Gastrocnemius medialis (tissue), 3 donors: ENCODE measurements around the gene GRM4.

DNA sequence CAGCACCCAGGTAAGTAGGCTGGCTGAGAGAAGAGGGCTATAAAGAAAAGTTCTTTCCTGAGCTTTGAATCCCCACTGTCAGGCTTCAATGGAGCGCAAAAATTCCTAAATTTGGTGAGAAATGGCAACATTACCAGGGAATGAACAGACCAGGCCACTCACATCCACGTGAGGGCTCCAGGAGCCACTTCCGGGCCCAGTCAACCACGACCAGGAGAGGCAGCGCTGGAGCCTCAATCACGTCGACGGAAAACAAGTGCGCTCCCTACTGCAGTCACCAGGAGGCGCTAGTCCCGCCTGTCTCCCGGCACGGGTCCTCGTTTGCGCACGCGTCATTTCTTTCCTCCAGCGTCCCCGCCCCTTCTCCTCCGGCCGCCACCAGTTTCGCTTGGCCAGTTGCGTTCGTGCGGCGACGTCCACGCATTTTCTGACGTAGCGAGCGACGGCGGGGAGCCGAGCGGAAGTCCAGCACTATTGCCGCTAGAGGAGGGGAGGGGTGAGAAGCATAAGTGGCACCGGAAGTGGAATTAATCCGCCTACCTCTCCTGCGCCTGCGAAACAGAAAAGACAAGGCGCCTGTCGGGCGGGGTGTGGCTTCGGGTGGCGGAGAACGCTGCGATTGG lies 382 bp upstream of the KIFC1 start:
- PRO-cap, result bidirectional peak, plus-strand start at position 423 of the sequence, minus-strand start at position 254 of the sequence; bidirectional peak, plus-strand start outside the sequence, minus-strand start at position 553 of the sequence
- RAMPAGE, long total RNA, 3 experiments, result no peak in any of the 3 experiments

DNA sequence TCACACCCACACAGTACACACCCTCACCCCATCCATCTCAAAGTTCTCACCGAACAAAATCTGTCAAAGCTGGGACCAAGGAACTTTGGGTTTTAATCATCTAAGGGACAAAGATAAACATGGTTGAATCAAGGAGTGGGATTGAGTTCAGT lies 1.2 kb downstream of the CUTA start:
- PRO-cap, result no peak
- RAMPAGE, long total RNA, 3 experiments, result no peak in any of the 3 experiments

DNA sequence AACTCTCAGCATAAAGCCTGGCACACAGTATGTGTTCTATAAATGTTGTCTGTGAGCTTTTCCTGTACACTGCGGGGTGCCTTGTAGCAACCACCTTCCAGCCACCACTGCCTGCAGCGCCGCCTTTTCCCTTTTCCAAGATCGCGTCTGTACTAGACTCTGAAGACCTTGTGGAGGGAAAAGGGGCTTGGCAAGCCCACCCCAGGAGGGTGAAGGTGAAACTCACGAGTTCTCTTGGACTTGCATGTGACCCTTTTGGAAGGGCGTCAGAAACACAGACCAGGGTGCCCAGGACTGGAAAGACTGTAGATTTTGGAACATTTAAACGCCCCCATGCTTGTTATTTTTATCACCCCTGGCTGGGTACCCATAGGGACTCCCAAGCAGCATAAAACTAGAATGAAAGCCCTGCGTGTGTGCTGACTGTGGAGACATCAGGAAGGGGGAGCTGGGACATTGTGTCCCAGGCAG lies 8.4 kb downstream of the BAK1 start:
- PRO-cap, result no peak
- RAMPAGE, long total RNA, 3 experiments, result no peak in any of the 3 experiments

- PRO-cap, result no peak
- RAMPAGE, long total RNA, 3 experiments, result no peak in any of the 3 experiments
Observed at GRCh38 chr6:33577663-33578260, 2.3 kb downstream of the BAK1 start.

- PRO-cap, result bidirectional peak, plus-strand start at chr6:33590163, minus-strand start at chr6:33590059; bidirectional peak, plus-strand start at chr6:33590450, minus-strand start at chr6:33590346
- RAMPAGE, long total RNA, 3 experiments, result no peak in any of the 3 experiments
Observed at GRCh38 chr6:33589904-33590644, 10.0 kb upstream of the BAK1 start.

GRCh38 chr6:33590665-33591396 lies 10.8 kb upstream of the BAK1 start:
- PRO-cap, result unidirectional peak, minus-strand start at chr6:33591137
- RAMPAGE, long total RNA, 3 experiments, result no peak in any of the 3 experiments

DNA sequence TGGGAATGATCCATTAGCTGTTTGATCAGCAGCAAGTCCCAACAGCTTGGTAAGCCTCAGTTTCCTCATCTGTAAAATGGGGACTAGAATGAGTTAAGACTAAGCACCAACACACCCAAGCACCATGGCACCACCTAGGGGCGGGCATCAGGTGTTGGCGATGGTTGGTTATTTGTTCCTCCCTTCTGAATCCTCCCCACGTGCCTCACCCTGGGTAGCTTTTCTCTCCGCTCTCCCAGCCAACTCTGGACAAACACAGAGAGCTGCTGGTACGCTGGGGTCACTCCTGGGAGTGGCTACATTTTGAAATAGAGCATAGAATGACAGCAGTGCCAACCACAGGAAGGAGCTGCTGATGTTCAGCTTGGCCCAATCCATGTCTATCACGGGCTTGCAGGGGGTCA lies 13.3 kb upstream of the ITPR3 start:
- PRO-cap, result no peak
- RAMPAGE, long total RNA, 3 experiments, result no peak in any of the 3 experiments

GRCh38 chr6:33619833-33620133 lies 1.3 kb upstream of the ITPR3 start:
- PRO-cap, result no peak
- RAMPAGE, long total RNA, 3 experiments, result no peak in any of the 3 experiments

DNA sequence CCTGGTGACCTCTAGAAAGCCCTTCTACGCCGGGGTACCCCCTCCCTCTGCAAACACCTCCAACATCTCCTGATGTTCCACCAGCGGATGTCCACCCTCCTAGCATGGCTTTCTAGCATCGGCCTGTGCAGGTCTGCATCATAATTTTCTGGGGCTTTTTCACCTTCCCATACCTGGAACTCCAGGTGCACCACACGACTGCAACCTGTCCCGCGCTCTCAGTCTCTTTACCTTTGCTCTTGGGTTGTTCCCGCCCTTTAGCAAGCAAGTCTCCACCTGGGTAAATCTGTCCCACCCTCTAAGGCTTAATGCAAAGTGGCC lies 2.6 kb downstream of the ITPR3 start:
- PRO-cap, result no peak
- RAMPAGE, long total RNA, 3 experiments, result no peak in any of the 3 experiments

- PRO-cap, result no peak
- RAMPAGE, long total RNA, 3 experiments, result no peak in any of the 3 experiments
Observed at GRCh38 chr6:33631849-33632992, 11.1 kb downstream of the ITPR3 start.

- PRO-cap, result no peak
- RAMPAGE, long total RNA, 3 experiments, result no peak in any of the 3 experiments
Observed at GRCh38 chr6:33686778-33687642, 24.5 kb downstream of the UQCC2 start.

DNA sequence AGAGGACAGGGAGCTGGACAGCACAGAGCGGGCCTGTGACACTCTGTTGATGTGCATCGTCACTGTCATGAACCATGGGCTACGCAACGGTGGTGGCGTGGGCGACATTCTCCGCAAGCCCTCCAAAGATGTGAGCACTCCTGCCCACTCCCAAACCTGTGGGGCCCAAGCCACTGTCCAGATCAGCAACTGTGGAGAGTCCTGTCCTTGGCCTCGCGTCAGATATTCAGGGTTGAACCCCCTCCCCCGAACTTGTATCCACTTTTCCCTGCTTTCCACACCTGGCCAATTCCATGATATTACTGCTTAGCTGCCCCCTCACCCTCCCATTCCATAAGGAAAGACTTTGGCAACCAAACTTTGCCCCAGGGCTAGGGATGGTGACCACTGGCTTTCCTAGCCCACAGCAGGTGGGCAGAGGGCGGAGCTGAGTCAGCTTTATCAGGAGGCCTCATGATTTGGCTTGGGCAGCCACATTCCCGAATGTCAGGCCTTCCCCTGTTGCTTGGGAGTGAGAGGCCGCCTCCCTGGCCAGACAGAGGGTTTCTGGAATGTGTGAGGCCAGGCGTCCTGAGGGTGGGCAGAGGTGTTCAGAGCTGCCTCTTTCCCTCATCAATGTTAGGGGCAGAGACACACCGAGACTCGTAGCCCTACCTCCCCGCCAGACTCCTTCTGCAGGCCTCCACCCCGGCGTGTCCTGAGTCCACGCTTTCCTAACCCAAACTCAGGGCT lies 19.5 kb downstream of the UQCC2 start:
- PRO-cap, result no peak
- RAMPAGE, long total RNA, 3 experiments, result no peak in any of the 3 experiments

DNA sequence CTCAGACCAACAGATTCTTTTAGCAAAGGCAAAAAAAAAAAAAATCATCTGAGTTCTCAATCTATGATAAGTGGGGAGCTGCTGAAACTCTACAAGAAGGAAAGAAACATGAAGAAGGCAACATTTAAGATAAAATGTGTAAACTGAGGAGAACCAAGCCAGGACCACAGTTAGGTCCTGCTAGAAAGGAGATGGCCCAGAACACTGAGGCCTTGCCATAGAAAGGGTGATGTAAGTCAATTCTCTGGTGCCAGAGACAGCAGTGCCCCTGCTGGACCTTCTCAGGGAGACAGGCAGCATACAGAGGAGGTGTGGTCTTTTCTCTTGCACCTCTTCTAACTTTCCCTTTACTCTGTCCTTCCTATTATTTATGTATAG lies 9.2 kb downstream of the UQCC2 start:
- PRO-cap, result no peak
- RAMPAGE, long total RNA, 3 experiments, result no peak in any of the 3 experiments

GRCh38 chr6:33720816-33721504 lies 9.5 kb upstream of the UQCC2 start:
- PRO-cap, result no peak
- RAMPAGE, long total RNA, 3 experiments, result no peak in any of the 3 experiments

DNA sequence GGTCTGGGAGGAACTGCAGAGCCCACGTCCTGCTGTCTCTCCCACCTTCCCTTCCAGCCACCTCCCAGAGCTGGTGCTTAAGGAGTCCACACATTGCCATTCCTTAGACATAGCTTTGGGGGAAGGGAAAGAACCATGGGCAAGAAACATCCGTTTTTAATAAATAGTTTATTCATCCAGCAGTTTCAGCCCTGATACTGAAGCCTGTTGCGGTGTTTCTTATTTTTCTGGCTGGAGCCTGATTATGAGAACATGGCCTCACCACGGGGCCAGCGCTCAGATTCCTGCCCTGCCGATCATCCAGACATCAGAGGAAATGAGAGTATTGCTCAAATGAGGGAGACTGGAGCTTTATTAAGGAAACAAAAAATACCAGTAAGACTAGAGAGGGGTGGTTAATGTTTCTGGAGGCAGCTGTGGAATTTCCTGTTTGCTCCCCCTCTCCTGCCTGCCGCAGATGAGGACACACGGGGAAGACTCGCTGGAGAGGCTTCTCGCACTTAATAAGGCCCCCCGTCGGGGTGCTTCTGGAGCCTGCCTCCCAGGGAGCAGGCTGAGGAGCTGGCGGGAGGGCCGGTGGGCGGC lies 17.8 kb downstream of the LEMD2 start:
- PRO-cap, result bidirectional peak, plus-strand start outside the sequence, minus-strand start at position 529 of the sequence
- RAMPAGE, long total RNA, 3 experiments, result no peak in any of the 3 experiments

DNA sequence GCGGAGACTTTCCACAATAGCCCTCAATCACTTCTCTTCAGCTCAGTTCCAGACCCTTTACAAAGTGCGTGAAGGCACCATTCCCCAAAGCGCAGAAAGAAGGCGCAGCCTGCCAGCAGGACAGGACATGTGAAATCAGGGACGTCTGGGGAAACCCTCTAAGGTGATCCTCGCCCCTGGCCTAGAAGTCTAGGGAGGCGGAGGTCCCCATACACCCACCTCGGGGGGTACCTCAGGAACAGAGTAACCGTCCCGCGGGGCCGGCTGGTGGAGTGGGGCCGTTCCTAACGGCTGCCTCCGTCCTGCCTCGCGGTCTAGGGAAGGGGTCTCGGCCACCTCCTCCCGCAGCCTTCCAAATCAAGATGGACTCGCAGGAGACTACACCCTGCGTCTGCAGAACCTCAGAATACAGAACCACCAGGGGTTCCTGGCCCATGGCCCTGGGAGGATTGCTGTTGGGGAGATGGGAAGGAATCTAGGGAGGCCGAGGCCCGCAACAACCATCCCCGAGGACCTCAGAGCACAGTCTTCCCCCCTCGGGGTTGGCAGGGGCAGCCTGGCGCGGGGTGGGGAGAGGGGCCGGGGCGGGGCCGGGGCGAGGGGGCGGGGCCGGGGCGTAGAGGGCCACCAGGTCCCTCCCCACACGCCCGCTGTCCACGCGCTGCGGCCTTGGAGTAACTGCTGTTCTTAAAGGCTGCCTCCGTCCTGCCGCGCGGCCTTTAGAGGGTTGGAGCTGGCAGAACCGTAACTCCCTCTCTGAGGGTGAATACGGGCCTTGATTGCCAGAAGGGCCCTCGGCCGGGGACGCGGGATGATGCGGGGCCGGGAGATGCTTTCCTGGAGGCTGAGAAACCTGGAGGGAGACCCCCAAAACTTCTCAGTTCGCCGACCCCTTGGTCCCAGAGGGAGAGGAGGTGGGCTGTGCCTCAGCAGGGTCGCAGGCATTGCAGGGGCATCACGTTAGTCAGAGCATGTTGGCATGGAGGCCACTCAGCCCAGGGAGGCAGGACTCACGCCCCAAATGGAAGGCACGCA lies 89.0 kb upstream of the MLN start:
- PRO-cap, result no peak
- RAMPAGE, long total RNA, 3 experiments, result no peak in any of the 3 experiments

DNA sequence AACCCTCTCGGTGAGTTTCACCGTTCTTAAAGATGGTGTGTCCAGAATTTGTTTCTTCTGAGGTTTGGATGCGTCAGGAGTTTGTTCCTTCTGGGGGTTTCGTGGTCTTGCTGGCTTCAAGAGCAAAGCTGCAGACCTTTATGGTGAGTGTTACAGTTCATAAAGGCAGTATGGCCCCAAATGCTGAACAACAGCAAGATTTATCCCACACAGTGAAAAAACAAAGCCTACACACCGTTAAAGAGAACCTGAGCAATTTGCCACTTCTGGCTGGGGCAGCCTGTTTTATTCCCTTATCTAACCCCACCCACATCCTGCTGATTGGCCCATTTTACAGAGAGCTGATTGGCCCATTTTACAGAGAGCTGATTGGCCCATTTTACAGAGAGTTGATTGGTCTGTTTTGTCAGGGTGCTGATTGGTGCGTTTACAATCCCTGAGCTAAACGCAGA lies 129.4 kb downstream of the GRM4 start:
- PRO-cap, result no peak
- RAMPAGE, long total RNA, 3 experiments, result no peak in any of the 3 experiments

DNA sequence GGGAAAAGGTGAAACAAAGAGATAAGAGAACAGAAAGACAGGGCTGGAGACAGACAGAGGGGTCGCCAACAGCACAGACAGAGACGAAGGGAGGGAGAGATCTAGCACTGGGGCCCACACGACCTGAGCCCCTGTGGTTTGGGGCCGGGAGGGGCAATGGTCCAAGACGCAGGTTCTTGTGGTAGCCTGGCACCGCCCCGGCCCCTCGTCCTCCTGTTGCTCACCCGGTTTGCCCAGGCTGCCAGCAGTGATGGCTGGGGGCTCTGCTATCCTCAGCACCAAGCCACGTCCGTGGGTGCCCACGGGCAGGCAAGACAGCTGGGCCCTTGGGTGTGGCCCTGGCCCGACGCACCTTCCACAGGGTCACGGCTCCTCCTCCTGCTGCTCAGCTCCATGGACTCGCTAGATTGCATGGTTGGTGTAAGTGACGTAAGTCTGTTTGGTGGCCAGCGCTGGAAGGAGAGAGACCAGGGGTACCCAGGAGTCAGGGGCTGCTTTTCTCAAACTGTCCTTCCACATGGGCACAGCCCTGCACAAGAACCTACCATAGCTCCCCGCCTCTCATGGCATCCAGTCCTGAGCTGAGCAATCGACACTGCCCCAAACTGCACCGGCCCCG lies 123.4 kb downstream of the GRM4 start:
- PRO-cap, result no peak
- RAMPAGE, long total RNA, 3 experiments, result no peak in any of the 3 experiments

GRCh38 chr6:34145451-34146269 lies at the start of gene GRM4:
TSS of gene GRM4 (minus strand) at chr6:34146087.
- PRO-cap, result no peak
- RAMPAGE, long total RNA, 3 experiments, result no peak in any of the 3 experiments

GRCh38 chr6:34218282-34218646 lies 18.4 kb upstream of the HMGA1 start:
- PRO-cap, result no peak
- RAMPAGE, long total RNA, 3 experiments, result no peak in any of the 3 experiments